ENCODE measurements around a stretch of chr12.

GRCh38 chr12:45990776-45991040 lies 334 bp upstream of the SCAF11 start:
- PRO-cap, result bidirectional peak, plus-strand start at chr12:45990980, minus-strand start at chr12:45990590

DNA sequence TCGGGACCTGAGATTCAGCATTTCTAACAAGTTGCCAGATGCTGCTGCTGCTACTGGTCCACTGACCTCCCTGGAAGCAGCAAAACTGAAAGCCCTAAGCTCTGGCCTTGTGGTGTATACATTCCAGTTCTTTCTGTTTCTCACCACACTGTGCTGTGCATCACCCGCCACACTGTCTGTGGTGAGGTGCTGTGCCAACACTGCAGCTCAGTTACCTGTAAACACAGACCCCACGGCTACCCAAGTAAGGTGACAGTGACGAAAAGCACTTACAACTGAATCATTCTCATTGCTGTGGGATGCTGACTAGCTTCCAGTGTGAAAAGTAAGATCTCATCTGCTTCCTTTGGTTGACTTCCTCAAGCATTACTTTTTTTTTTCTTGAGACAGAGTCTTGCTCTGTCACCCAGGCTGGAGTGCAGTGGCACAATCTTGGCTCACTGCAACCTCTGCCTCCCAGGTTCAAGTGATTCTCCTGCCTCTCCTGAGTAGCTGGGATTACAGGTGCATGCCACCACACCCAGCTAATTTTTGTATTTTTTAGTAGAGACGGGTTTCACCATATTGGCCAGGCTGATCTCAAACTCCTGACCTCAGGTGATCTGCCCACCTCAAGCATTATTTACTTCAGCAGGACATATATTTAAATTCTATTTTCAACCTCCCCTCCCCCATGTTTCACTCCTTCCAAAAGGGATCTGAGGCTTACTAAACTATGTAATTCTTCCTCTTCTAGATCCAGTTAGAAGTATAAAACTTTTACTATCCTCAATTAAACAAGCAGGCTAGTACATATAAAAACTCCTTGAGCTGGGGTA lies 53.6 kb downstream of the SLC38A1 start:
- PRO-cap, result bidirectional peak, plus-strand start at position 316 of the sequence, minus-strand start at position 87 of the sequence

- PRO-cap, result no peak
These were observed 7.8 kb downstream of the SLC38A1 start for GRCh38 chr12:46260804-46261628.

DNA sequence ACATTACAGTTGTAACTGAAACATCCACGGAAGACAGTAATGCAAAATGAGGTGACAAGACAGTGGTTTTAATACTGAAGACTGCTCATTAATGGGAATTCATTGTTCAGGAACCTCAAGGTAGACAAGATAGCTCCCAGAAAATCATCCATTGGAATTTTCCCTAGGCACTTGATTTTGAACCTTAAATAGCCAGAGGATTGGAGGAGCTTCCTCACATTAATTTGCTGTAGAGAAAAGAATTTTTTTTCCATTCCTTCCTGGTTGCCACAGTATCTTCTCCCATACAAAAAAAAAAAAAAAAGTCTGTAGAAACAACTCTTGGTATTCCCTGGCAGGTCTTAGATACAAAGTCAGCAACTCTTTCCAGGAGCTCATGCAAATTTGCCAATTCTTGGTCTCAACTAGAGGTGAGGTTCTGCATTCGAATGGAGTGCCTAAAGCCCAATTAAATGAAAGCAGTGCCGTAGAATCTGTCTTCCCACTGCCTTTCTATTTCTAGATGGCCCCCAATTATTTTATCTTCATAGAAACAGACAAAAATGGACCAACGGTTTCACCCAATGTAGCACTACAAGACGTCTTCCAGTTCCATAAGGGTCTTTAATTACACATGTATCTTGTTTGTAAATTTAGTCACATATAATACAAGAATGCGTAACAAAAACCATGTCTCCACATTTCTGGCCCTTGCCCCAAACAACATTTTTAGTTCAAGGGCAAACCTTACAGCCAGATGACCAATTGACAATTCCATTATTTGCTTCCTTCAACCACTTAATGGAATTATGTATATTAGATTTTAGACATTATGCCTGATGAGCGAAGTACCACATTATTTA lies 13.6 kb downstream of the SLC38A2 start:
- PRO-cap, result no peak

DNA sequence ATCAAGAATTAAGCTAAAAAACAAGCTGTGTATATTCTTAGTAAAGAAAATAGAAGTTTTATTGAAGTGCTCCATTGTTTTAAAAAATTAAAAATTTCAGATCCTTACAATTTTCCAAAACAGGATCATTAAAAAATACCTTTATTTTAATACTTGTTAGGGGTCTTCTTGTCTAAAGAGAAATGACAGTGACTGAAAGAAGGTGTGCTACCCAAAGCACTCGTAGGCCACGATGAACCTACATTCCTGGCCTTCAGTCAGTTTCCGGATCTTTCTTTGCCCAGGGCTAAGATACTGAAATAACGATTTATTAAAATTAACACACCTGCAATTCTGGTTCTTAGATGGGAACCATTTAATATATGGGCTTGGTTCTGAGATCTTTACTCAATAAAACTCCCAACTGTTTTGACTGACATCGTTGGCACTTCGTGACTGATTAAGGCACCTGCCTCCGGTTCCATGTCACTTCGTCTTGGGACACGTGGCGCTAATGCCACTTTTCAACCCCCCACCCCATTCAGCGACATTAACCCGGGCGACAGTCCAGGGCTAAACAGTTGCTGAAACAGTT lies 9.6 kb upstream of the SLC38A2 start:
- PRO-cap, result no peak

- PRO-cap, result no peak
These were observed 10.0 kb upstream of the SLC38A2 start for GRCh38 chr12:46382692-46382918.

DNA sequence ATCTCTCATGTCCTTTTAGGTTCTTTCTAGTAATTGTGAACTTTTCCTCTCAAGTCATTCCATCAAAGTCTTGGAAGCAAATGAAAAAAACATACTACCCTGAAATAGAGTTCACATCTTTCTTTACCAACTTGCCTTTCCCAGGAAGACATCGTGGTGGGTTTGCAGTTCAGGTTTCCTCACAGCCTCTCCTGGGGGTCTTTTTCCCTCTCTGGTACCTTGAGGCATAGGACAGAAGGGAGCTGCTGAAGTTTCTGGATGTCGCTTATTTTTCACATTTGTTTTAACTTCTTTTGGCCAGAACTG lies 11.7 kb upstream of the SLC38A2 start:
- PRO-cap, result no peak

DNA sequence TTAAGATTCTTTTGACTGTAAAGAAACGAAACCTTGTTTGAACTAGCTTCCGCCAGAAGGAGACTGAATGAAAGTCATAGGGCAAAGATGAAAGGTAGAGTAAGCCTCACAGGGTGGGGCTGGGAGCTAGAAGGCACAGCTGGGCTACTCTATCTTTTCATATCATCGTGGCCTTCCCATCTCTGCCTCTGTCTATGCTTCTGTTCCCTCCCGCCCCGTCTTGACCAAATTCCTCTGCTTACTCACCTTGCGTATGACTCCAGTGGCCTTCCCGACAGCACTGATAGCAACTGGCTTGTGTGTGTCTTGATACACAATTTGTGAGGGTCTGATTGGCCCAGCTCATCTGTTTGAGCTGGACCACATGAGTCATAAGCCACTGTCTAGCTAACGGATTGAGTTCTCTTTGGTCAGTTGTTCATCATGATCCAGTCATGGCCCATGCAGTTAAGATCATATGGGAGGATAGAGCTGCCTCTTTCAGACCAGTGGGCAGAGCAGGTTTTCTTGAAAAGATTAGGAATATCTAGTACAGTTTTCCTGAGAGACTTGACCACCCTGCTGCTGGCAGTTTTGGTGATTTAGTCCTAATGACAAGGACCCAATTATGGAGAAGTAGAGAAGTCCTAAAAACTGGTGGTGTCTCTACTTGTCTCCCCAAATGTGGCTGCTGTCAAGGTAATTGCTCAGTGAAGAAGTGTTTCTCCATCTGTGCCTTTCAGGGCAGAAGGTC lies 151.6 kb upstream of the SLC38A2 start:
- PRO-cap, result no peak

- PRO-cap, result no peak
These were observed 176.1 kb upstream of the SLC38A2 start for GRCh38 chr12:46548353-46549302.

GRCh38 chr12:46563005-46563204 lies 190.3 kb upstream of the SLC38A2 start:
- PRO-cap, result no peak

DNA sequence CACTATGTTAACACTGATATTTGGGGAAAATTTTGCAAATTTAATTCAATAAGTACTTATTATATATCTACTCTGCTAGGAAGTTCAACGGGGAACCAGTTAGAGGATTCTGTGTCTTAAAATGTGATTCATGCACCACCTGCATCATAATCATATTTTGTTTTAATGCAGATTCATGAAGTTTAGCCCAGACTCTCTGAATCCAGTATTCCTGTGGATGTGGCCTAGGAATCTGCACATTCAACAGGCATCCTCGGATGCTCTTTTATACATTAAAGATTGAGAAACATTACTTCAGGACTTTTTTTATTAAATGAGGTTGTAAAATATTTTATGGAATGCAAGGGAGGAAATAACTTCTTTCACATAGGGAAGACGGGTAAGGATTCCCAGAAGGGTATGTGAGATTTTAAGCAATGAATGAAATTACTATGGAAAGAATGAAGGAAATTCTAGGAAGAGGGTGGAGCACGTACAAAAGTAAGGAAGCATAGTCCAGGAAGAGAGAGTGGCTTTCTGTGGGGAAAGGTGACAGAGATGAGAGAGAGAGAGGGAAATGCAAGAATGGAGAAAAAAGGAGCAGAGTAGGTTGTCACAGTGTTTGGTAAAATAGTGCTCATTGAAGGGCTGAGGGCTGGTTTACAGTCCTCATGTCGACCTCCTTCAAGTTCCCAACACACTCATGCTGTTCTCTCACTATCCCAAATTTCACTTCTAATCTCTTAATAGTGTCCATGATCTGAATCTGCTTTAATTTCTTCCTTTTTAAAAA lies 138.6 kb downstream of the SLC38A4 start:
- PRO-cap, result no peak

DNA sequence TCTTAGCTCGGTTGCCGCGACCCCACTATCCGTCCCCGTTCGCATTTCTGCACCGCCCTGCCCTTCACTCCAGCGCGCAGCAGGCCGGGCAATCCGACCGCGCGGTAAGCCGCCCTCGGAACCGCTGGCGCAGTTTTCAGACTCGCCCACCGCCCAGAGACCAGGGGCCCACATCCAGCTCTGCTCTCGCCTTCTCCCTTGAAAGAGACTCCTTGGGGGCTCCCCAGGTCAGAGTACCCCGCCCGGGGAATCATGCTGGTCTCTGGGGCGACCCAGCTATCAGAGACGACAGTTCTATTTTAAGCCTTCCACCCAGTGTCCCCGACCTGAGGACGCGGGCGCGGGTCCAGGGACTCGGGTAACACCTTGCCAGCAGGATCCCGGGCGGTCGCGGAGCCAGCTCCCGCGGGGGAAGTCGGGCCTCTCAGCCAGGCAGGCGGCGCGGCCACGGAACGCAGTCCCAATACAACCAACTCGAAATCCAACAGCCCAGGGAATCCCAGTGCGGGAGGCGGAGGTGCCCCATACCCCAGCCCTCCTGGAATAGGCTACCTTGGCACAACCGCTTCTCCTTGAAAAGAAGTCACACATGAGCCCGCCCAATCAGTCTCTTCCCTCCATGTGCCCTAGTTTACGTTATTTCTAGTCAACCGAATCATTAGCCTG lies 5.8 kb upstream of the SLC38A4 start:
- PRO-cap, result no peak

- PRO-cap, result no peak
These were observed 114.9 kb upstream of the PCED1B start for GRCh38 chr12:46964476-46964951.

GRCh38 chr12:47085677-47086491 lies 6.1 kb upstream of the AMIGO2 start:
- PRO-cap, result no peak

DNA sequence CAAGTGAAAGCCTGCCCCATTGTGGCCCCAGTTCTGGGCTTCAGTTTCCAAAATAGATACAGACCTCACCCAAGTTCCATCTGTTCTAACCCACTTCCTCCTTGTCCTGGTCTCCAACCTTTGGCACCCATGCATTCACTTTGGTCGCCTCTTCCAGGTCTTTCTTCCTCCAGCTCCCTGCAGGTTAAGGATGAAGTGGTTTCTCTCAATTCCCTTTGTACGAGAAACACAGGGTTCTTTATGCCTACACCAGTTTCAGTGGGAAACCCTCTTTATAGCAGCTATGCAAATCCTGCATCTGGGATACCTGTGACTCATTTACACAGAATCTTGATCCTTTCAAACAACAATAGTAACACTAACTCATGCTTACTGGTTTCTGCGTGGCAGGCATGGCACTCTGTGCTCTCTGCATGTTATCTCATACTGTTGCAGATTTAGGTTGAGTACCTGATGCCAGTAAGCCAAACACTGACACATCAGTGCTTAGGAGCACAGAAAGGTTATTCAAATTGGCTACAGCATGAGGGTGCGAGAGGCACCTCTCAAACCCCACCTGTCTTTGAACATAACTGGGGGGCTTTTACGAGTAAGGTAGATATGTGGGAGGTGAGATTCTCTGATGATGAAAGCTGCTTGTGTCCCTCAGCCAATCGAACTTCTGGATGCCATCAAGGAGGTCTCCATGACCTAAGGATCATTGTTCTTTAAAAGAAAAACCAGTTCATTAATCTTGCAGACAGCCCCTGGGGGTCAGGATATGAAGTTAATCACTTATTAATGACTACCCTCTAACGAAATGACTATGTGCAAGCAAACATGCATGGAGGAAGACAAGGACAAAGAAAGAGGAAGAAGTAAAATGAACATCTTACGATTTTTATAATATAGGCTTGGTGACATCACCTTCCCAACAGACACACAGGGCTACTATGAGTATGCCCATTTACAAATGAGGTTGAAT lies 110.8 kb upstream of the AMIGO2 start:
- PRO-cap, result no peak

GRCh38 chr12:47222887-47223353 lies 143.2 kb upstream of the AMIGO2 start:
- PRO-cap, result no peak

DNA sequence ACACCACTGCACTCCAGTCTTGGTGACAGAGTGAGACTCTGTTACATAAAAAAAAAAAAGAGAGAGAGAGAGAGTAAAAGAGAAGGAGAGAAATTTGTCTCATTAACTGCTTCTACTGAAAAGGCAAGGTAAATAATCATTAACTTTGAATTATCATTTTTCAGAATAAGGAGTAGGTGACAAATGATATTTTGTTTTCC lies 108.8 kb downstream of the RPAP3 start:
- PRO-cap, result no peak

- PRO-cap, result no peak
These were observed 2.2 kb upstream of the RPAP3 start for GRCh38 chr12:47707819-47708598.

DNA sequence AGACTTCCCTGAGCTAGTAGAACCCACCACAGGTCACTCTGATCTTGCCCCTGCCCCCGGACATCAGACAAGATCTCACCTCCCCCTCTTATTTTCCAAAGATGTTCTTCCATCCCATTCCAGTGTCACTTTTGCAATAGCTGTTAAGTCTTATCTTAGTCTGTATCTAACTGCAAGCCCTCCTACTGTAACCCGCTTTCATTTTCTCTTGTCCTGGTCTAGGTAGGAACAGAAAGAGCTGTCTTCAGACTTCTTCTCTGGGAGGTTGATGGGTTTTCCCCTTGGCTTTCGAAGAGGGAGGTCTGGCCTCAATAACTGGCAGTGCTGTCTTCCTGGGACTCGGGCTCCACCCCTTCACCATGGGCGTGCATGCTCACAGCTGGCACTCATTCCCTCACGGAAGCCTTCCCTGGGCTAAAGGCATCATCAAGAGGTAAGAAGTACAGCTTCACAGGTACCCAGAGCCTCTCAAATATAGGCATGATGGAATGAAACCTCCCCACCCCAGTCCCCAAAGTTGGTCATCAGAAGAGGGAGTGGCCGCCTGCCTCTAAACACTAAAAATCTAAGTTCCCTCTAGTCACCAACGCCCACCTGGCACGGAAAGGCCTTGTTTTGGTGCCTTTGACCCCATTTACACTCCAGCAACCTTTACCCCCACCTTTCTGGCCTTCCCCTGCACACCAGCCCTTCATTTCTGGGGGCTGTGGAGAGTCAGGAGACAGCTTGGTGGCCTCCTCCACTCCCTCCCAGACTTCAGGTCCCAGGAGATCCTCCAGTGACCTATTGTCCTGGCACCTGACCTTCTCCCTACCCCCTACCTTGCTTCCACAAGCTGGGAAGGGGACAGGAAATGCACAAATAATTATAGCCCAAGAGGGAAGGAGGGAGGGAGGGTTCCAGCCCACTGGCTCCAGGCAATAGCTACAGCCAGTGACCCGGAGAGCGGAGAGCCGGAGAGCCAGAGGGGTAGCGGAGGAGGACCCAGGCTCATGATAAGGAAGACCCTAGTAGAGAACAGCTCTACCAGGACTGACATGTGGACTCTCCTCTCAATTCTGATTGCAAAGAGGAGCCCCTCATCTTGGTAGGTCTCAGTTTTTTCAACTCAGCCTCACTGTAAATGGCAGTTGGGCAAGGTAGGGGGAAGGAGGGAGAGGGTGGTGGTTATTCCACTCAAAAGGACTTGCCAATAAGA lies 2.8 kb downstream of the RAPGEF3 start:
- PRO-cap, result no peak

DNA sequence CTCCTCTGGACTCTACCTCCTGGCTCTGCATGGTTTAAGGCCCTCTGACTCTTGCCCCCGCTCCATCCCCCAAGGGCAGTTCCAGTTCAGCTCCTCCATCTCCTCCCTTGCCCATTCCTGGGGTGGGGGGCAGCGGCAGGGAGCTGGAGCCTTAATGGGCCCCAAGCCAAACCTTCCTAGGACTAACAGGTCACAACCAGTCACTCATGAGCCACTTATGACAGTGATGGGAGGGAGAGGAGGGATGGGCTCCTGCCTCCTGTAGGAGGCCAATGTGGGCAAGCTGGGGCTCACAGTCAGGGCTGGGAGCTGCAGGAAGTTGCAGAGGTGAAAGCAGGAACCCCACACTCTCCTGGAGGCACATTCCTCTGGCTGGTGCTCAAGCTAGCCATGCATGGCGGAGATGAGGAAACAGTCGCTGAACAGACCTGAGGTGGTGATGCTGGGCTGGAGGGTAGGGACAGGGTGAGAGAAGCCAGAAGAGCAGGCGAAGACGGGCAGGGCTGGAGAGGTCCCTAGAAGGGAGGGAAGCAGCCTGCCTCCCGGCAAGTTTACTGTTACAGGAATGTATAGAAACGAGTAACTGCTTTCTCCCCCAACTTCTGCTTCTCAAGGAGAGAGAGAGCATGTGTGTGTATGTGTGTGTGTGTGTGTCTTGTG lies 5.0 kb upstream of the RAPGEF3 start:
- PRO-cap, result no peak